BE2C (cell line): ENCODE data around the genes PLPP3 and FYB2.

- RRBS = no CpG with 5 or more reads among the region's 4 CpGs
These were observed 2.2 kb upstream of the USP24 start for GRCh38 chr1:55217346-55217839.

GRCh38 chr1:55362582-55363110 is 147.5 kb upstream of the USP24 start:
- RRBS = no CpG with 5 or more reads among the region's 3 CpGs

- RRBS = no CpG with 5 or more reads among the region's 3 CpGs
These were observed 213.8 kb upstream of the USP24 start for GRCh38 chr1:55428993-55429286.

GRCh38 chr1:55833366-55833755 is 618.2 kb upstream of the USP24 start:
- RRBS = no CpG with 5 or more reads among the region's 1 CpG

DNA sequence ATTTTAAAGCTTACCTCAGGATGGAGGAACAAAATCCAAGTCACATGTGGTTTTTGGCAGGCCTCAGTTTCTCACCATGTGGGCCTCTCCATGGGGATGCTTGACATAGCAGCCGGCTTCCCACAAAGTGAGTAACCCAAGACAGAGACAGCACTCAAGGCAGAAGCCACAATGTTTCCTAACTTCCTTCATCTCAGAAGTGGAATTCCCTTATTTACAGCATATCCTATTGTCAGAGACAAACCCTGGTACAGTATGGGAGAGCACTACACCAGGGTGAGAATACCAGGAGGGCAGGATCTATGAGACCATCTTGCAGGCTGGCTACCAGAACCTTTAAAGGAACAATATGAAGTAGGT is 483.0 kb downstream of the PLPP3 start:
- RRBS = no CpG with 5 or more reads among the region's 1 CpG

- RRBS = no CpG with 5 or more reads among the region's 2 CpGs
These were observed 204.6 kb downstream of the PLPP3 start for GRCh38 chr1:56374733-56375219.

- RRBS = no CpG with 5 or more reads among the region's 7 CpGs
These were observed 165.9 kb downstream of the PLPP3 start for GRCh38 chr1:56413286-56414129.

DNA sequence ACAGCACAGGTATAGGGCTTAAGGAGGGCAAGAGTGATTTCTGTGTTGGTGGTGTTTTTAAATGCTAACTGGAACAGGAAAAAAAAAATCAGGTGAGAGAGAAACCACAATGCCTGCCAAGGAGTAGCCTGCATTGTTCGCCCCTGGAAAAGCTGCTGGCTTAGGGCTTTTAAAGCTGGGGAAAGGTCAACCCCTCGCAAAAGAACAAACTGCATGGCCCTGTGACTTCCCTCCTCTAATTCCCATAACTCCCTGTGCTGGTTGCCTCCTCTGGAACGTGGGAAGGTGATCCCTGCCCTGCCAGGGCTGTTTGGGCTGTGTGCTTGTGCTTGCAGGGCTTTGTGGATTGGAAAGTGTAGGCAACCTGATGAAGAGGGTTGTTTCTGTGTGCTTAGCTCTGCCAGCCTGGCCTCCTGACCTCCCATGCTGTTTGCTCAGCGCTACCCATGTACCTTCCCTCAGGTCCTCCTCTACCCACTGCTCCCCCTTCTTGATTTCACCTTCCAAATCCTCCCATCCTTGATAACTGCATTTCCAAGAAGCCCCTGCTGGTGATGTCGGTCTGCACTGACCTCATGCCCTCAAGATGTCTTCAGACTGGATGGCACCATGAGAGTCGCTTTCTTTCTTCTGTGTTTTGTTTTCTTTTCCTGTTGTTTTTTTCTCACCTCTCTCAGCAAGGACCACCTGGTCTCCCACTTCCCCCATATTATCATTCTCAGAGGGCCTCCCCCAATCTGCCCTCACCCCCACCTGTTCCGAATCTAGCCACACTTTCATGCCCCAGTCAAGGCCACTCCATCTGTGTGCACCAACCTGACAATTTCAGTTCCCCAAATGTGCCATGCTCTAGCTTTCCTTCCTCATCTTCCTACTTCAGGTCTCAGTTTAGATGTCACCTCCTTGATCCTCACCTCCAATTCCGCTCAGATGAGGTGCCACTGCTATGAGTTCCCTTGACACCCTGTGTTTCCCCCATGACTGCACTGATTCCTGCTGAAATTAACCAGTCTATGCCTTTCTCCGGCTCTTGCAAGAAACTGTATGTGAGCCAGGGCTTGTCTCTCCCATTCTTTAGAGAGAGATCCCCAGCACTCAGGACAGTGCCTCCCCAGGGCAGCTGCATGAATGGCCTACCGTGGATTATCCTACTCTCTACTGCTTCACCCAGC is 146.5 kb downstream of the PLPP3 start:
- RRBS = no CpG with 5 or more reads among the region's 10 CpGs

DNA sequence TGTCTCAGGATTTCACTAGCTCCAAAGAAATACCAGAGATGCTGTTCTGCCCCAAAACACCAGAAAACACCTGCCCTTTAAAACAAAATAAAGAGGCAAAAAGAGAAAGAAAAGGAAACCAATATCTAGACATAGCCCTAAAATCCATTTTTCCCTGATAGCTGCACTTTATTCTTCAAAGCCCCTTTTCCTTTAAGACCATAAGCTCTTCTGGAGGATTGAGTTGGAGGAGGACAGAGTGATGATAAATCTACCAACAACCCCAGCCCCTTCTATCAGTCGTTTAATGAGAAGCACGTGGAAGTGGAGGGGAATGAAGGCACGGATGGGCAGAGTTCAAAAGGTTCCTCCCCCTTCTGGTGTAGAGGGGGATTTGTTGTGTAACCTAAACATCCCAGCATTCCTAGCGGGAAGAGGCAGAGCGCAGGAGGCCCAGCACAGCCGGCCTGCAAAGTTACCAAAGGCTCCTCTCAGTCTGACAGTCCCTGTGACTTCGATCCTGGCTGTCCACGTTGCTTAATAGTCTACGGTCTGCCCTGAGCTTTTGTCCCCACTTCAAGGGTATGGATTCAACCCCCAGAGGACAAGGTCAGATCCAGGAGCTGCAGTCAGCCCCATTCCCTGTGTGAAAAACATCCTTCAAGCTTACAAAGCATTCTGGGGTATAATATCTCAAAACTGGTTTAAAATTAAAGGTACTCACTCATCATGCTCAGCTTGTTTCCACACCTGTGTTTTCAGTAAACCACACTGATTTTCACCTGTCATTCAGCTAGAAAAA is 118.1 kb downstream of the PLPP3 start:
- RRBS = no CpG with 5 or more reads among the region's 9 CpGs

DNA sequence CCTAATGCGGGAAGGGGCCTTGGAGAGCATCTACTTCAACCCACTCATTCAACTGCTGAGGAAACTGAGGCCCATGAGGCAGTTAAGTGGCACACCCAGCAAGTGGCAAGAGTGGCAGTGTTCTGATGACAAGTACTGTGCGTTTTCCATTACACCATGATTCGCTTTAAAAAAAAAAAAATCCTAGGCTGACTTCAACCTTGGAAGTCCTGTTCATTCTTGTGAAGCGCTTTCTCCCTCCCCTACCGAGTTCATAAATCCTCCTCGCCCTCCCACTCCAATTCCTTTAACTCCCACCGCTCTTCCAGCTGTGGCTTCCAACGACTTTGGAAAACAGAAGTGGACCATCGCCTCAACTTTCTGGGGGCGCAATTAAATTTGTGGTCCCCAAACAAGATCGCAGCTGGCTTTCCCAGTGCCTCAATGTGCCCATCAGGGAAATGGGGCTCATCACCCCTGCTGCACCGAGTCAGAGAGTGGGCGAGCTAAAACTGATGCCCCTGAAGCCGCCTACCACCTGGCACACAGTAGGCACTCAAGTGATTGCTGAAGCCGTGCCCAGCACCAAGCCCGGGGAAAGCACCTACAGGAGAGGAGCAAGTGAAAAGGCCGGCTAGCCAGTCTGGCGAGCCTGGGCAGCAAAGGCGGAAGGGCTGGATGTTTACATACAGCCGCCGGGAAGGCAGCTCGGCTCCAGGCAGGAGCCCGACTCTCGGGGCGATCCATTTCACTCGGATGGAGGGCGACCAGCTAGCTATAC is 1.4 kb downstream of the PLPP3 start:
- RRBS = 1% methylated on average over 5 of the region's 27 CpGs

- RRBS = 2% methylated on average over 17 of the region's 60 CpGs
These were observed at the start of gene PLPP3 for GRCh38 chr1:56578961-56579728. Gene PLPP3 (minus strand): TSS chr1:56579563.

- RRBS = no CpG with 5 or more reads among the region's 12 CpGs
These were observed at the start of gene FYB2 for GRCh38 chr1:56819210-56819987. Gene FYB2 (minus strand): TSS chr1:56819404.

- RRBS = no CpG with 5 or more reads among the region's 10 CpGs
These were observed 16.5 kb upstream of the FYB2 start for GRCh38 chr1:56835626-56836227.

DNA sequence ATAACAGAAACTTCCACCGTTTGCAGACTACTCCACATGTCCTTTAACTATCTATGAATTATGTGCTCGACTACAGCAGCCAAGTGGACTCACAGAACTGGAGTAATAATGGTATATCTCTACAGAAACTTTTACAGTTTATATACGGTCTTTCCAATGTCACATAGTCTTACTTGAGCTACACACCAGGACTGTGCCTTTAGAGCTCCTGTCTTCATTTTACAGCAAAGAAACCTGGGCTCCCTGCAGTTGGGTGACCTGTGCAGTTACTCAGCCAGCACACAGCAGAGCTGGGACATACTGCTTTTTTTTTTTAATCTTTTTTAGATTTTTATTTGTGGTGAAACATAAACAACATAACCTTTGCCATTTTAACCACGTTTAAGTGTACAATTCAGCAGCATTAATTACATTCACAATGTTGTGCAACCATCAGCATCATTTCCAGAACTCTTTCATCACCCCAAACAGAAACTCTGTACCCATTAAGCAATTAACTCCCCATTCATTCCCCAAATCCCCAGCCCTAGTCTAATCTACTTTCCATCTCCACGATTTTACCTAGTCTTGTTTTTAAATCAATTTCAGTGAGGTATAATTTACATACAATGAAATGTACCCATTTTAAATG is 37.5 kb upstream of the C8B start:
- RRBS = no CpG with 5 or more reads among the region's 5 CpGs

DNA sequence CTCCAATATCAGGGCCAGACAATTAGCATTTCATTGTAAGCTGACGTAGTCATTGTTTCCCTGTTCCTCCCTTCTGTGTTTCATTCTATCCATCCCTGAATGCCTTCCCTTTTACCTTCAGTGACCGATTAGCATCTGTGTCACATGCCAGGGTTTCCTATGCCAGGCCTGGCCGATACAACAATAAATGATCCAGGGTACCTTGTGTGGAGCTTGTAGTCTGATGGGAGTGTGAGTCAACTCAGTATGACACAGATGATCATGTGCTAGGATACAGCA is 164.0 kb upstream of the C8B start:
- RRBS = no CpG with 5 or more reads among the region's 3 CpGs

GRCh38 chr1:57324997-57325323 is 98.9 kb downstream of the DAB1 start:
- RRBS = no CpG with 5 or more reads among the region's 2 CpGs

DNA sequence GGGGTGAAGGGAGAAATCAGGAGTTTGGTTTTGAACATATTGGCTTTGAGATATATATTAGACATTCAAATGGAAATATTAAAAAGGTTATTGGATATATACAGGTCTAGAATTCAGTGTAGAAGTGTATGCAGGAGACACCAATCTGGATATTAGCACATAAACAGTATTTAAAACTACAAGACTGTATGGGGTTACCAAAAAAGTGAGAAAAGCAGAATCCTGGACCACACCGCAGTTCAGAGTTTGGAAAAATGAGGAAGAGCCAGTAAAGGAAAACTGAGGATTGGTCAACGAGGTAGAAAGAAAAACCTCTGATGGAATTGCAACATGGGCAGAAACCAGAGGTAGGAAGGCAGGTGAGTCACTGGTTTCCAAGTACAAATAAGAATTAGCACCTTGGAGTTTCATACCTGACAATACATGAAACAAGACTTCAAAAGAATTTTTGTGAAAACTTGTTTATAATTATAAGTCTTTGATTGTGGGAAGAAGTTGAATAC is 533.6 kb upstream of the DAB1 start:
- RRBS = no CpG with 5 or more reads among the region's 2 CpGs

- RRBS = no CpG with 5 or more reads among the region's 1 CpG
These were observed 151.2 kb downstream of the OMA1 start for GRCh38 chr1:58395391-58395718.

GRCh38 chr1:58401855-58402385 is 144.6 kb downstream of the OMA1 start:
- RRBS = no CpG with 5 or more reads among the region's 6 CpGs

- RRBS = no CpG with 5 or more reads among the region's 7 CpGs
These were observed 99.3 kb downstream of the OMA1 start for GRCh38 chr1:58447185-58447722.